Left cardiac atrium (tissue), 1 donor: ENCODE measurements around the genes FLVCR2 and VASH1.

DNA sequence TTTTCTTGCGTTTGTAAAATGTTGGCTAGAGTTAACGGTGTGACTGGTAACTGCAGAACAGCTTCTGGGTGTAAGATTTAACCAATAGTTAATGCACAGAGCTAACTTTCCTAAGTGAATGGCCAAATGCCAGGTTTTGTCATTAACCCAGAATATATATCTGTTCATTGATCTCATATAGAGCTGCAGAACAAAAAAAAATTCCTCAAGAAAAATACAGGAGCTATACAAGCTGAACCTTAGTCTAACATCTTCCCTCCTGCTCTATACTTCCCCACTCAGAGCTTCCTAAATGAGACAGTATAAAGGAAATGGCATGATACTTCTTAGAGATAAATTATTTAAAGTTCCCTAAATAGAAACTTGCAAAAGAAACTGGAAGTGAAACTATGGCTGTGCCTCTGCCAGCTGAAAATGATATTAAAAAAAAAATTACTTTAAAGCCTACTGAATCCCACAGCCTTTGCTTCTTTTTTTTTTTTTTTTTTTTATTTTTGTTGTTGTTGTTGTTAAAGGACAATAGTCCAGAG lies 11.6 kb upstream of the NEK9 start:
- PRO-cap = no peak

GRCh38 chr14:75176743-75177251 lies 385 bp upstream of the TMED10 start:
- PRO-cap = unidirectional peak, plus-strand start at chr14:75177019

DNA sequence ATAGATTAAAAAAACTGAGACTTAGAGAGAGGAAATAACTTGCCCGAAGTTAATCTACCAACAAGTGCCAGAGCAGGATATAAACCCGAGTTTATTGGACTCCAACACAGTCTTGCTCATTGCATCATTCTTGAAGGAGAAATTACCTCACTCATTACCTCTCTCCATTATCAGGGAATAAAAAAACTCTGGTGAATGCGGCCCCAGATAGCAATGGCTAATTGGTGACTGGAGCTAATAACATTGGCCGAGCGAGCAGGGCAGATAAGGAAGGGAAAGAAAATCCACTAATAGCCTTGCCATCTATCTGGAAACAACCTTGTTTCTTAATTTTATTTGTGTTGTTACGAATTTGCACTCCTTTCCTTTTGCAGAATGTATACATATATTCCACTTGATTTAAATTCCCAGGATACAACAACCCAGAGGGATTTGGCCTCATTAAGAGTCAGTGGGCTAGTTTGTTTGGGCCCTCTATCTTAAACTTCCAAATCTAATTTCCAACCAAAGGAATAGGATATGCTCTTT lies 24.8 kb upstream of the TMED10 start:
- PRO-cap = no peak

DNA sequence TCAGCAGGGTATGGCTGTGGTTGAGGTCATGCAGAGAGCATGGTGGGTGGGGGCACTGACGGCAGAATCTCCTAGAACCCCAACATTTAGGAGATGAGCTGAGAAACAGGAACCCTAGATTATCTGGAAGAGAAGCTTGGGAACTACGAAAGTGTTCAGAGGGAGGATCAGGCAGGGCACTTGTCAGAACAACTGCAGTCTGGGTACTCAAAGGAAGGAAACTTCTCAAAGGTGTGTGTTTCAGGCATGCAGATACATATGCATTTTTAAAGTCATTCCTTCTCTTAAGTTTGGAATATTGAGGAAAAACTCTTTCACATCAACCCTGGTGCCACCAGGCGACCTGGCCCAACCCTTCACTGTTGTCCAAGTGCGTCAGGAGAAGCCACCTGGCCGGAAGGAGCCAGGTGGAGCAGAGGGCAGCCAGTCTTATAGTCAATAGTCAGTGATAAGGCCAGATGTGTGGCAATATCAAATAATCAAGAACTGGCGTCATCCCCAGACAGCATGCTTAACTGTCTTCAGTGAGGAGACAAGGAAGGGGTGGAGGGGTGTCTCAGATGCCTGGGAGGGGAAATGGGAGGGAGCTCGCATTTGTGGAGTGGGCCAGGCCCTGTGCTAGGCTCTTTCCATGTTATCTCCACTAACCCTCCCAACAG lies 49.2 kb upstream of the FOS start:
- PRO-cap = no peak

- PRO-cap = no peak
Observed at GRCh38 chr14:75298417-75299127, 19.9 kb downstream of the FOS start.

DNA sequence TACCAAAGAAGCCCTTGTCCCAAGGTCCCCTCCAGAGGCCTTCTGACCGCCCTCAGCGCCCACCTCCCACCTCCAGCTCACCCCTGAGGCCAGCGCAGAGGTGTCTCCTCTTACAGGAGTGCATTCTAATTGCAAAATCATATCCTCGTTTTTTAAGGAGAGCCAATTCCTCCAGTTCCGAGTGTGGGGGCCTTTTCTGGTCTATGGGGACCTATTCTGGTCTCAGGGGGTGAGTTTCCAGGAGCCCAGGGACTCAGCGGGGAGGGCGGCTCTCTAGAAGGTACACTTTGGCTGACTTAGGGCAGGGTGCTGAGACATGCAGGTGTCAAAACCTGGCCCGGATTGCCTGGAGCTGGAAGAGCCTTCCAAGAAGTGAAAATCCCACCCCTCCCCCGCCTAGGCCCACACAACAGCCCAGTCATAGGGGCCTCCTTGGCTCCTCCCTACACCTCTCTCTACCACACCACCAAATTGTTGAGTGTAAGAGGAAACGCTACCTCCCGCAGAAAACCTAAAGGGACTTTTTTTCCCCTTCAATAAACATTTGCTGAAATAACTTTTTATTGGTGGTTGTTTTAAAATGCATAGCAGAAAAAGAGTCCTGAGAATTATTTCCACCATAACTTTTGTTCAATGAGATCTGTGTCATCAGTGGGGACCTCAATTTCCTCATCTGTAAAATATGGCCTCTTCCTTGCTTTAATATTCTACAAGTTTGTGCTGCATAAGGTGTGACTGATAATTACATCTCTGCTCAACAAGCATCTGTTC lies 8.4 kb upstream of the JDP2 start:
- PRO-cap = no peak

- PRO-cap = no peak
Observed at GRCh38 chr14:75515005-75515625, 7.2 kb upstream of the BATF start.

- PRO-cap = no peak
Observed at GRCh38 chr14:75522943-75523469, 737 bp downstream of the BATF start.

GRCh38 chr14:75578287-75579327 lies at the start of gene FLVCR2:
Gene FLVCR2 (plus strand): TSS chr14:75578620.
- PRO-cap = bidirectional peak, plus-strand start at chr14:75578624, minus-strand start at chr14:75578491

DNA sequence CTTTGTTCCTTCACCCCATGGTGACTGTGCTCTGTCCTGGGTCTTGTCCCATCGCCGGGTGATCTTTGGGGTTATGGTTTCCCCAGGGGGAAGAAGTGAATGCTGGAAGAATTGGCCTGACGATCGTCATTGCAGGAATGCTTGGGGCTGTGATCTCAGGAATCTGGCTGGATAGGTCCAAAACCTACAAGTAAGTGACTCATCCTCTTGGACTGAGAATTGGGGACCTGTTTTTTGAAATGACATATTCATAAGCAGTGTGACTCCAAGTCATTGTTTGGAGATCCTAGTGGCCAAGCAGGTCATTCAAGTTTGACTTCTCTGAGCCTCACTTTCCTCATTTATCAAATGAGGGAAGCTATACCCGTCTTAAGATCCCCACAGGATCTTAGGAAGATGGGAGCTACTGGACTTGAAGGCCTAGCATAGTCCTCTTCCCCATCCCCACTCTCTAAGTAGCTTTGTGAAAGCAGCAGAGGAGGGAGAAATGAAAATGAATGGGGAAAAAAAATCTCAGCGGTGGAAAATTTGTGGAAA lies 25.8 kb downstream of the ERG28 start:
- PRO-cap = no peak

GRCh38 chr14:75723612-75724354 lies 62.7 kb downstream of the TTLL5 start:
- PRO-cap = no peak

DNA sequence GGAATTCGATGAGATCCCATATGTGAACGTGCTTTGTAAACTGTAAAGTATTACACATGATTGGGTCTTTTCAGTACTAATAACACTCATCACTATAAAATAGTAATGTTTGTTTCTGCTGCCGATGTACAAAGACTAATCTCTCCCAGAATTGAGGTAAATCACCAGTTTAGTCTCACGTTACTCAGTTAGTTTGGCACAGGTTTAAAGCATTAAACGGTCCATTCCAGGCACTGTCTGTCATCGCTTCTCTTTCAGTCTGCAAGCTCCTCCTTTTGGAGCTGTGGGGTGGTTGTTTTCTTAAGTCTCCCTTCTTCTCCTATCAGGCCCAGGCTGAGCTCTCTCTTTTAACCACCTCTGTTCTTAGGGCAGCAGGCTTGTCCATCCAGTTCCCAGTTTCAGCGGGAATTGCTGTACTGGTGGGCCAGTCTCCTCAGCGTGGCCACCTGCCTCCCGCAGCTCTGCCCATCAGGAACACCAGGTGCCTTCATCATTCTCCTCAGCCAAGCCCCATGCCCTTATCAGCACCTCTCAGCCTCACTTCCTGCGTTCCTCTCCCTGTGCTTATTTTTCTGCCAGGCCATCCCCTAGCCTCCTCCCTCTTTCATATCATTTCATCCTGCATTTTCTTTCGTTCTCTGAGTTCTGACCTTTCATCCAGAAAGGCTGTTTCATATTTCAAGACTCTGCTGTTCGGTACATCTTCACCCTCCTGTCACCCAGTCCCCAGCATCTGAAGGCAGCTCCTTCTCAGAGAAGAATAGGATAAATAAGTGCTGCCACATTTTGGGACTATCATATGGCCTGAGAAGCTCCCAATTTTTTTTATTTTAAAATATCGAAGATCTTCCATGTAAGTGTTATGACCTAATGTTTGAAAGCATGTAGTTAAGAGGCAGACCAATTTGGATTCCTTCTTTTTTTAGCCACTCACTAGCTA lies 148.9 kb downstream of the TGFB3 start:
- PRO-cap = no peak

- PRO-cap = no peak
Observed at GRCh38 chr14:75911856-75912544, 69.8 kb downstream of the TGFB3 start.

DNA sequence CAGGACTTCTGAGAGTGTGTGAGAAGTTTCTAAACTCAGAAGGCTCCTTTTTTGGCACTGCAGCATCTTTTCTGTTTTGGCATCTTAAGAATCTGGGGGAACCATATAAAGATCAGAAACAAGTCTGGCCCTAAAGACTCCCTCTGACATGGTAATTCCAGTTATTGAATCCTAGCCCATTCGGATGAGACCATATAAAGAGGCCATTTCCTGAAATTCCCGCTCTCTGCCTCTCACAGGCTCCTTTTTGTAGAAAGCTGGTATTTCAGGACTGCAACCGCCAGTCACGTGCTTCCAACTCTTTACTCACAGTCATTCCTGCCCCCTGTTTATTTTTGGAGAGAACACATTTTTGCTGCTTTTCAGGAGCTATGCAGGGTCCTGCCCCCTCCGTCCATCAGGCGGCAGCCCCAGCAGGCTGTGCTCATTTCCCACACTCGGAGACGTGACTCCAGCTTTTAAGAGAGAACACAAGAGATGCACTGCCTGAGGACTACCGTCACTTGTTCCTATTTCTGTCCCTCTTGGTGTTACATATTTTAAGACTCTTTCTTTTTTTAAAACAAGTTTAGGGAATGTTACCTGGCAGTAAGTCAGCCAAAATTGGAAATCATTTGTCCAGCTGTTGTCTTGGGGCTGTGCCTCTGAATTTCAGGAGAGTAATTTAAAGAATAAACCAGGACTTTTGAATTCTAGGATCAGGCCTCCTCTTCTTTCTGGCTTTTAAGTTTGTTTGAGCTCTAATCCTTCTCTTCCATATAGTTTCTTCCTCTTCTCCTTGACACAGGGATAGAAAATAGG lies 26.9 kb downstream of the IFT43 start:
- PRO-cap = bidirectional peak, plus-strand start at position 467 of the sequence, minus-strand start at position 430 of the sequence

DNA sequence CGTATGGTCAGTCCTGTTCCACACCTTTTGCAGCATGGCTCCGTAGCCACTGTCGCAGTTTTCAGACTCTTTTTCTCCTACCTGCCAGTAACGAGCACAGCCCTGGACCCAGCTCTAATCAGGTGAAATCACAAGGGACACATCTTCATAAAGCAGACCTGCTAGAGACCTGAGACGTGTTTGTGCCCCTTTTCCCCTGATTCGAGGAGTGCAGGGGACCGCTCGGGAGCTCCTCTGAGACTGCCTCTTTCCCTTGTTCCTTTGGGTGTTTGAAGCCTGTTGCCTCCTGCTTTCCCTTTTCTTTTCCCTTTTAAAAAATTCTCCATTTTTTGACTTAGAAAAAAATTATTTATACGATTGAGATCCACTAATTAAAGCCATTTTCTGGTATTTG lies 76.6 kb upstream of the GPATCH2L start:
- PRO-cap = no peak

- PRO-cap = no peak
Observed at GRCh38 chr14:76101270-76101688, 50.4 kb upstream of the GPATCH2L start.

- PRO-cap = no peak
Observed at GRCh38 chr14:76101863-76102121, 49.9 kb upstream of the GPATCH2L start.

- PRO-cap = no peak
Observed at GRCh38 chr14:76138629-76139050, 13.1 kb upstream of the GPATCH2L start.

DNA sequence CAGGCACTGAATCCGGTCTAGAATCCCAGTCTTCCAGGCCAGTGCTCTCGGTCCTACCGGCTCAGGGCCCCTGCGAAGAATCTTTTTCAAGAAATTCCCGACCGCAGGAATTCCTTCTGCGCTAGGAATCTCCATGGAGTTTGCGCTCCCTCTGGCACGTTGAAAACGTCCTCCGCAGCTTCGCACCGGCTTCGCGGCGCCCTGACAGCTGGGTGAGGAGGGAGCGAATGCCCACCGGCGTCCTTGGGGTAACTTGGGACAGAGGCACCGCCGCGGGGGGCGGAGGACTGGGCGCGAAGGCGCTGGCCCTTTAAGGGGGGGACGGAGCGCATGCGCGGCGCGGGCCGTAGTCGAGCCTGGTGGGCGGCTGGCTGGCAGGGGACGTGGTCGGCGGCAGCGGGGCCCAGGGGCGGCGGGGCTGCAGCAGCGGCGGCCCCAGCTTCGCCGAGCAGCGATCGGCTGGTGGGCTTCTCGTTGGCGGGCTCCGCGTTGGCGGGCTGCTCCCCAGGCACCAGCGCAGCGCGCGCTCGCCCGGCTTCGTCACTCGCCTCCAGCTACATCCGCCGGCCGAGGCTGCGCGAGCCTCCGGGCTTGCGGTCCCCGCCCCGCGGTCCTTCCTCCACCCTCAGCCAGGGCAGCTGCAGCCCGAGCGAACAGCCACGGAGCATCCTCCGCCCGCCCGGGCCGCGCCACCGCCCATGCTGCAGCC lies at the start of gene VASH1:
Gene VASH1 (plus strand): TSS at position 340 of the 709 bp plus-strand sequence.
- PRO-cap = bidirectional peak, plus-strand start at position 349 of the sequence, minus-strand start at position 289 of the sequence; bidirectional peak, plus-strand start at position 628 of the sequence, minus-strand start at position 558 of the sequence

- PRO-cap = bidirectional peak, plus-strand start at chr14:76762461, minus-strand start at chr14:76762339
Observed at GRCh38 chr14:76762265-76763026, 1.2 kb downstream of the VASH1 start.